Metanephros (tissue), 2 donors: ENCODE measurements around a stretch of chr15.

DNA sequence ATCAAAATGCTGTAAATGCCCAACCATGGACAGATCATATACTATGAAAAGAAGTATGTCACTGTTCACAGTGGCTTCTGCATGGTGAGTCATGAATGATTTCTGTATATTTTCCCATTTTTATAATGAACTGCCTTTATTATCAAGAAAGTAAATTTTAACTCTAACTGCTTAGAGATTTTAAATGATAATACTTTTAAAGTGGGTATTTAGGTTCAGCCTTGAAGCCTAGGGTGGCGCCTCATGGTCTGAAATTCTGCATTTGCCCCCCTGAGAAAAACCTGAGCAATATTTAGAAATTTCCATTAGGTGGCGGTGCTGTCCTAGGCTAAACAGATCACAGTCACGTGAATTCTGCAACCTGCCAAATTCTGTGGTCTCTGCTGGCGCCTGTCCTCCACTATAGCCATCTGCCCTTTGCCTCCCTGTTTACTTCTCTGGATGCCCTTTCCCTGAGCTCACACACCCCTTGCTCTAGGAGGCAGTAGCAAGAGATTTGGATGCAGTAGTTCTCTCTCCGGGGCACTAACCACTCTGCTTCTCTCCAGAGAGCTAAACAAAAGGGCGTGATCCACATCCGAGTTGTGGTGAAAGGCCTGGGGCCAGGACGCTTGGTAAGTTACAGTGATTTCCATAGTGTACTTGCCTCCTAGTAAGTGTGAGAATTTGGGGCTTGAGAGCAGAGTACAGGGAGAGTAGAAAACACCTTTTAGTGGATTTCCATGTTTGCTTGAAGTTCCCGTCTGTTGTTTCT, 9.1 kb downstream of the MRPS11 start:
- RAMPAGE, long total RNA, result no peak

- RAMPAGE, long total RNA, result no peak
Observed at GRCh38 chr15:88542111-88542879, 4.2 kb downstream of the DET1 start.

DNA sequence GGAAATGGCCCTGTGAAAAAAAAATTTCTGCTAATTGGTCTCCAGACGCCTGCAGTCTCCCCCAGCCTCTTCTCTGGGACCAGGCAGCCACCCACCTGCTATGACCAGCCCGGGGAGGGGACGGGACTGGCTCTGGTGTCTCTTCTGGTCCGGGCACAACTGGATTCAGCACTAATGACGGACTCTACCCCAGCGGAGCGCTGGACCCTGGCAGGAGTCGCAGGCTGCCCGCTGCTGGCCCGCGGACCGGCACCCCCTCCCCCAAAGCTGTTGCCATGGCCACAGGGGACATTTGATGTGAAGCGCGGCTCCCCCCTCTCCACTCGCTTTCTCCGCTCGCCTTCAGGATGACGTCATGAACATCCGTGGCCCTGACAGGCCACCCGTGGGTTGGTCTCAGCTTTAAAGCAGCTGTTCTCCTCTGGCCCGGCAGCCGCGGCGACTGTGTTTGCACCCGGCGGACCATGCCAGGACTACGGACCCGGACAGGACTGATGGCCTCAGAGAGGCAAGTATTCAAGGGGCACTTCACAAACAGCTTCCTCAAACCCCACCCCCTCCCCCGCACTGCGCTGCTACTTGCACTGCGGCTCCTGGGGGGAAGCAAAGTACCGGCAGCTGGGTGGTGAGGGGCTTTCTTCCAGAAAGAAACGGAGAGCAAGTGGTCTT, 16.8 kb upstream of the AEN start:
- RAMPAGE, long total RNA, result no peak

- RAMPAGE, long total RNA, result no peak
Observed at GRCh38 chr15:88614281-88614890, 6.8 kb upstream of the AEN start.

DNA sequence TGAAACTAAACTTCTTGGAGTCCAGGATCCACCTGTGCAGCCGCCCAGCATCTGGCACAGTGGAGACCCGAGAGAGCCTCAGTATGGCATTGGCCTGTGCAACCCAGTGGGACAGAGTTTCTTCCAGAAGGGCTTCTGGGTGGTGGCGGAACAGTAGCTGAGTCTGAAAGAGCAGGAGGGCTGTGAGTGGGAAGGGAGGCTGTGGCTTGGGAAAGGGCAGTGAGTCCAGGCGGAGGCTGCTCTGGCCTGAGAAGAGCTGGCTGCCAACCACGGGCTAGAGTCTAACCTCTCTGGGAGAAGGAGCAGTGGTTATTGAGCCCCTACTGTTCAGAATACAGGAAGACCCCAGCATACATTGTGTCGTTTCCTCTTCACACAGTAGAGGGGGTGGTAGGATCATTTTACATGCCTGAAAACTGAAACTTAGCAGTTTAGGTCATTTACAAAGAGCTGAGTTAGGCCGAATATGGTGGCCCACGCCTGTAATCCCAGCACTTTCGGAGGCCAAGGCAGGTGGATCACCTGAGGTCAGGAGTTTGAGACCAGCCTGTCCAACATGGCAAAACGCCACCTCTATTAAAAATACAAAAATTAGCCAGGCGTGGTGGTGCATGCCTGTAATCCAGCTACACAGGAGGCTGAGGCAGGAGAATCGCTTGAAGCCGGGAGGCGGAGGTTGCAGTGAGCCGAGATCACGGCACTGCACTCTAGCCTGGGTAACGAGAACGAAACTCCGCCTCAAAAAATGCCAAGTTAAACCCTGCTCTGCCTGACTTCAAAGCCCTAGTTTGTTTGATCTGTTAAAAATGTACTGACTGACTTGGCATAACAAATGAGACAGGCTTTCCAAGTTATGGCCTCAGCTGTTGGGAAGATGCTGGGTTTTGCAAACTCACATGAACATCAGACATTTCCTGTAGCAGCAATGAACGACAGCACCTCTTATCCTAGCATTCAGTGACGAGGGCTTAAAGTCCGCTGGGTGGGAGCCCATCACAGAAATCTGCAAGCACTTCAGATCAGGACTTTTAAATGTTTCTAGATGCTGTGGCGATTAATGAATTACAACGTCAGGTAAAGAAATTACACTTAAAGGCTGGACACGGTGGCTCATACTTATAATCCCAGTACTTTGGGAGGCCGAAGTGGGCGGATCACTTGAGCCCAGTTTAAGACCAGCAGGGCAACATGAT, 3.4 kb downstream of the AEN start:
- RAMPAGE, long total RNA, result no peak

- RAMPAGE, long total RNA, result no peak
Observed at GRCh38 chr15:88908676-88909711, 4.2 kb downstream of the MFGE8 start.

DNA sequence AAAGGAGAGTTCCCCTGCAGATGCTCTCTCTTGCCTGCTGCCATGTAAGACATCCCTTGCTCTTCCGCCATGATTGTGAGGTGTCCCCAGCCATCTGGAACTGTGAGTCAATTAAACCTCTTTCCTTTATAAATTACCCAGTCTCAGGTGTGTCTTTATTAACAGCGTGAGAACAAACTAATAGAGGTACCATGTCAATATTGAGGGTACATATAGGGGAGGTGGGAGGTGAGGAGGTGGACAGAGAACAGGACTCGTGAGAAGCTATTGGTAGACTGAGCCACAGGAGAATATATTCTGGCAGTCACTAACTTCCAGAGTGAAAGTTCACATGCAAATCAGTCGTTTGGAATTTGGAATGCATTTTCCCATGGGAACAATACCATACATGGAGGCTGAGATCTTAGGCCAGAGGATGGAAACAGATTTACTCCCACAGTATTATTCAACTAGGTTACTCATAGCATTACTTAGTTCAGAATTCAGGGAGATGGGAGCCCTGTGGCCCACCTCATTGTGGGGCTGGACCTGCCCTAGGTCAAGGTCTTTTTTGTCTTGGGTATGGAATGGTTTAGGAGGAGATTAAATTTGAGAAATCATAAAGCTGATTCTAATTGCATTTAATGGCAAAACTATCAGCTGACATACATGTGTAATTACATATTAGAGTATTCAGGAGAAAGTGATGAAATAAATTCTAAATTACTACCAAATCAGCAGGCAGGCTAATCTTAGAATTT, 36.4 kb upstream of the ABHD2 start:
- RAMPAGE, long total RNA, result no peak

DNA sequence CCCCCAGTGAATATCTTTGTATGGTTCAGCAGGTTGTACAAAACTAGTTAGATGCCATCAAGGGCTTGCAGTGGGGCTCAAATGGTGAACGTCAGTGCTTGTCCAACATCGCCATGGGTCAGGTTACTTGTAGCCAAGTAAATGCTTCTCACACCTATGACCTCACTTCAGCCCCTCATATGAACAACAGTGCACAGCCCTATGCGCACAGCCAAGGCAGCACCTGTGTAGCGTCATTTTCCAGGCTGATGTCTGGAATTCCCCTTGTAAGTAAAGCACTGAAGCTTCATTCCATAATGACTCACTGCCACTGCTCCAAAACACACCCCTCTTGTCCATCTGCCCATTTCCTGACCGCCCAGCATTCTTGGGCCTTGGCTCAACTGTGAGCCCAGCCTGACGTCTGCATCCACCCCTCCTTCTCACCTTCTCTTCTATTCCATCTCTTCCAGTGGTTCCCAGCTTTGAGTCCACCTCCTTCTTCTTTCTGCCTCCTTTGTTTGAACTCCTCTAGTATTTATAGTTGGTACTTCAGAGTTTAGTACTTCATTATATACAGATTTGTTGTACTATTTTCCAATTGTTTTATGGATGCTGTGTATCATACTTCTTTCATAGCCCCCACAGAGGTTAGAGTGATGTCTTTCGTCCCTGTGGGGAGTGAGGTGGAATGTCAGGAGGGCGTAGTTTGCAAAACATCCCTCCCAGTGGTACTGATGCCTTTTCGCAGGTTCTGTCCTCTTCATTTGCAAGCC, 13.7 kb downstream of the ABHD2 start:
- RAMPAGE, long total RNA, result no peak

- RAMPAGE, long total RNA, result no peak
Observed at GRCh38 chr15:89121349-89121975, 33.2 kb downstream of the ABHD2 start.

- RAMPAGE, long total RNA, result no peak
Observed at GRCh38 chr15:89206817-89207164, 14.6 kb downstream of the RLBP1 start.

DNA sequence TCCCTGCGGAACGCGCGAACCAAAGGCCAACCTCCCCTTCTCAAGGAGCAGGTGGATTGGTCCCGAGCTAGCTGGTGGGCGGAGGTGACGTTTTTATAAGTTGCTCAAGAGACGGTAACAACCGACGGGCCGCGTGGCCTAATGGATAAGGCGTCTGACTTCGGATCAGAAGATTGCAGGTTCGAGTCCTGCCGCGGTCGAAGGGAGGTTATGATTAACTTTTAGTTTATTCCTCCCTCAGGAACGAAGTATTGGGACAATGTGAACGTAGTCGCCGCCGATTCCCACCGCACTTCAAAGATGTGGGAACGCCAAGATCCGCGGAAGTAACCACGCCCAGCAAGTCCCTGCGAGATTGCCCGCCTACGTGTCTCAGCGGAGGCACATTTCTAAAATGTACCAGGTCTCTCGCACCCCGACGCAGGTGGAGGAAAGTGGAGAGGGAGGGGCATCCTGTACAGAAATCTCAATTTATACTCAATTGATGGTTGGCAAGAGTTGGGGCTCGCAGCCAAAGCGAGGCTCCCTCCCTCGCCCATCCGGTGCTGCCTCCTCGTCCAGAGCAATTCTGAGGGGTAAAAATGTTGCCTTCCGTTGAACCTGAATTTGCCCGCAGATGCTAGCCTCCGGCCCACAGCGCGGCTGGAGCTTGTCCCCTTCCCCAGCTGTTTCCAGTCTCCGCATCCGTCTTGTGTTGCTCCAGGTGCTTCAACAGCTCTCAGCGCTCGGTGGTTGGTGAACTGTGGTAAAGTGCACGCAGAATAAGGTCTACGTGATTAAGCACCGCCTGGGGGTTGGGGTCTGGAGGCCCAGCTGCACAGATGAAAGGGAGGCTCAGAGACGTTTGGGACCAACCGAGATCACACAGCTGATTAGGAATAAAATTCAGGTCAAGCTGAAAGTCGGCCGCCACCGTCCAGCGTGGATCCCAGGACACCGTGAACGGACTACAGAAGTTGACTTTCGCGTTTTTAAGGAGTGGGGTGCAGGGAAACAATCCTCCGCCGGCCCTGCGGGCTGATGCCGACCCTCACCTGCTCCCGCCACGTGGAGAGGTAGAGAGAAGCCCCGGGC, 659 bp upstream of the POLG start:
- RAMPAGE, long total RNA, result no peak

DNA sequence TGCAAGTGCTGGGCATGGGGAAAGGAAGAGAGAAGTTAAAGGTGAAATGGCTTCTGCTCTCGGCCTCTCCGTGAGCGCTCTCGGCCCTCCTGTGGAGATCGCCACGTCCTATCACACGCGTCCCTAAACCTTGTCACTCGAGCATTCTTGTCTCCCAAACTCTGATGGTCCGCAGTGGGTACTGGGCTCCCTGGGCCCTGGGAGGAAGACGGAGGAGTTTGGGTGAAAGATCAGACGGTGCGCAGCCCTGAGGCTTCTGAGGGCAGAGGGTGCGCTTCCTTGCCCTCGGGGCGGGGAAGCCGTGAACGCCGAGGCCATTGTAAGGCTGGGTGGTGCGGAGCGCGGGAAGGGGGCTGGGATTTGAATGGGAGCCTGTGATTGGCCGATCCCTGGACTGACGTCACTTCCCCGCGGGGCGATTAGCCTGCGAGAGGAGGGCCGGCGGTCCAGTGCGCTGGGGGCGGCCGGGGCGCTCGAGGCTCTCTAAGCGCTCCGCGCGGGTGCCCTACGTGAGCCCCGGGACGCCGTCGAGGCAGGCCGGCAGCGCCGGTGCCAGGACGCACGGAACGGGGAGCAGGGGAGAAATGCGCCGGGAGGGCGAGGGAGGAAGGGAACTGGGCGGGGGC, 32.7 kb upstream of the POLG start:
- RAMPAGE, long total RNA, result no peak

- RAMPAGE, long total RNA, result no peak
Observed at GRCh38 chr15:89468887-89469758, 27.3 kb downstream of the RHCG start.

DNA sequence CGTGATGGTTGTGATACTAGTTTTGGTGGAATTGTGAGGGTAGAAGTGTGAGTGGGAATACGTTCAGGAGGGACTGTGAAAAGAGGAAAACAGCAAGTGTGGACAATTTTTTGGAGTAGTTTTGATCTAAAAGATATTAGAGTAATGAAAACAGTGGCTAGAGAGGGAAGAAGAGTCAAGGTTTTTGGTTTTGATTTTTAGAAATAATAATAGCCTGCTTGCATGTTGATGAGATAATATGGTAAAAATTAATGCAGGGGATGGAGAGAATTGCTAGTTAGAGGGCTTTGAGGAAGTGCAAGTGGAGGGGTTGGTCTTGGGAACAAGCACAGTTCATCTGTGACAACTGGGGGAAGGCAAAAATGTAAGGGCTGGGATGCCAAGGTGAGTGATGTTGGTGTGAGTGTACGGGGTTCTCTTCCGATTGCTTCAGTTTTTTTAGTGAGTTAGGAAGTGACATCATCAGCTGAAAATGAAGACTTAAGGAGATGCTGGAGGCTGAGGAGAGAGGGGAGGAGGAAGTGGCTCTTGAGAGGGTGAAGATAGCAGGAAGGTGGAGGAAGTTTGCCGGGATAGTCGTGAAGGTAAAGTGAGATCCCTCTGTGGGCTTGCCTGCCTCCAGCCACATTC, 12.6 kb downstream of the TICRR start:
- RAMPAGE, long total RNA, result no peak

- RAMPAGE, long total RNA, result no peak
Observed at GRCh38 chr15:89760310-89760795, 9.3 kb upstream of the MESP1 start.

- RAMPAGE, long total RNA, result no peak
Observed at GRCh38 chr15:89794887-89795315, 18.8 kb downstream of the MESP2 start.

DNA sequence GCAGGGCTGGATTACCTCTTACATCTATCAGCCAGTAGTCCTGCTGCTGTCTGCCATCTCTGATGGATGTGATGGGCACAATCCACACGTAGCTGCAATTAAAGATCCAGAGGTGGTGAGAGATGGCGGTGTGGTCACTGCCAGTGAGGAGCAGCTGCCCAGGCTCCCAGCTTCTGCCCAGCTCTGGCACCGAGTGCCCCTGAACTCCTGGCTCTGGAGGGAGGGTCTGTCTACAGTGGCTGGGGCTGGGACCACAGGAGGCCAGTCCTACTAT, 13.6 kb downstream of the ANPEP start:
- RAMPAGE, long total RNA, result no peak

GRCh38 chr15:89825189-89825678, 10.6 kb upstream of the ANPEP start:
- RAMPAGE, long total RNA, result no peak

DNA sequence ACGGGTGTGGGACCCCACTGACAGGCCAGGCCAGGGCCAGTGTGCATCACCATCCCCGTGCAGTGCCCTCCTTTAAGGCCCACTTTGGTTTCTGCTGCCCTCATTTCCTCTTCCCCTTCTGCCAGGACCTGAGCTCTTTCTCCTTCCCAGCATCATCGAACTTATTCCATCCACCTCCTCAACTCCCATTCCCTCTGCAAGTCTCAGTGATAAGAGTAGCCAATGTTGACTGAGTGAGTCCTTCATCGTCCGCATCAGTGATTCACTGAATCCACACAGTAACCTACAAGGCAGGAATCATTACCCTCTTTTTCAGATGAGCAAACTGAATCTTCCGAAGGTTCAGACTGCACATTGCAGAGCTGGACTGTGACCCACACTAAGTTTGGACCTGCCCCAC, 14.9 kb upstream of the ANPEP start:
- RAMPAGE, long total RNA, result no peak

DNA sequence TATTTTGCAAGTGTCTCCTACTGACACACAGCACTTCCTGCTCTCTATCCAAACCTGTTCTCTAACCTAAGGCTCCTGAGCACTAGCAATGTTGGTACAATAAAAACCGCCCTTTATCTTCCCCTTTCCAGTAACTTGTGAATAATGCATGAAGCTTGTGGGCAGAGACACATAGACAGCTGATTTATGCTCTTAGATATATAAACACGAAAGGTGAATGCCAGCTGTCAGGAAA, 34.6 kb upstream of the ARPIN start:
- RAMPAGE, long total RNA, result no peak